Sigmoid colon (tissue), 4 donors: Measurements from ENCODE around the genes TSPAN14 and OPN4.

DNA sequence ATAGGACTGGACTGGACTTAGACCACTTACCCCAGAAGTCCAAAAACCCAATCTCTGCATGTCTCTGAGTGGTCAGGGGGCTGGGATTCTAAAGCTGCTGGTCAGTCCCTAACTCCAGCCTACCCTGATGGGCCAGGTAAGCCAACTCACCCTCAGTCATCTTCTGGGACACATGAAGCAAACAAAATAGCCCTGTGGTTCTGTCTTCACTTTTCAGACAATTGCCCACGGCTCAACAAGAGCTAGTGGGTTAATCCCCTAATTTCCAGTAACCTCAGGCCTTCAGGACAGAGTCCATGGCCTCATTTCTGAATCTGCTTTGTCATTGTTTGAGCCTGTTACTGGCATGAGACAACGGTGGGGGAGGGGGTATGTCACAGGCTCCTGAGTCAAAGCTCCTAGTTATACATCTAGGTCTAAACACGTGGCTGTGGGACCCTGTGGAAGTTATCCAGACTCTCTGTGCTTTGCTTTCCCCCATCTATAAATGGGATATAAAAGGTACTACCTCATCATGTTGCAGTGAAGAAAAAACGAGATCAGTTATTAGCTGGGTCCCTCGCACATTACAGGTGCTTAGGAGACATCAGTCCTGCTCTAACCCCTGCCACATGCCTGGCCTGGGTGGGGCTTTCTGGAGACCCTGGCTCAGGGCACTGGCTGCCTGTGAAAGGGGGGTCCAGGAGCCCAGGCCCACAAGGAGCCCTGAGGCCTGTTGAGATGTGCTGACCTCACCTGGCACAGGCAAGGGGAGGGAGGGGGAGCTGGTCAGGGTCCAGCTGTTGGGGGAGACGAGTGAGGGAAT, 16.6 kb downstream of the MAT1A start:
- PRO-cap, result no peak
- RAMPAGE, long total RNA, 4 experiments, result no peak in any of the 4 experiments

GRCh38 chr10:80283198-80283982, 6.1 kb downstream of the MAT1A start:
- PRO-cap, result no peak
- RAMPAGE, long total RNA, 4 experiments, result no peak in any of the 4 experiments

- PRO-cap, result no peak
- RAMPAGE, long total RNA, 4 experiments, result no peak in any of the 4 experiments
These were observed 2.6 kb downstream of the MAT1A start for GRCh38 chr10:80286768-80287335.

DNA sequence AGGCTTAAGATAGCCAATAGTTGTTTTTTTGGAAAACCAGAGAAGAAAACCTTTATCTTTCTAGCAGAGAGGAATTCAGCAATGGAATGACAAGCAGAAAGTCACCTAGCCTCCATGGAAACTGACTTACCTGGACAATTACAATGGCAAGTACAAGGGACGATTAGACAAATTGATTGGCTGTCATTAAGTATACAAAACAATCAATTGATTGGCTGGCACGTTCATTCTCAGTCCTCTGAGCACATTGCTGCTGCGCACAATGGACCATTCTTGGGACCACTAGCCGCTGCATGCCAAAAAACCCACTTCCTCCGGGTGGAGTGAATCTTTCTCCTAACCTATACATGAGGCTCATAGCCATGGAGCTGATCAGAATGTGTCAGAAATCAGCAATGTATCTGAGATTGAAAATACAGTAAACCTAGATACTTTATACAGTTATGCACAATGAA, 2.1 kb downstream of the MAT1A start:
- PRO-cap, result no peak
- RAMPAGE, long total RNA, 4 experiments, result no peak in any of the 4 experiments

DNA sequence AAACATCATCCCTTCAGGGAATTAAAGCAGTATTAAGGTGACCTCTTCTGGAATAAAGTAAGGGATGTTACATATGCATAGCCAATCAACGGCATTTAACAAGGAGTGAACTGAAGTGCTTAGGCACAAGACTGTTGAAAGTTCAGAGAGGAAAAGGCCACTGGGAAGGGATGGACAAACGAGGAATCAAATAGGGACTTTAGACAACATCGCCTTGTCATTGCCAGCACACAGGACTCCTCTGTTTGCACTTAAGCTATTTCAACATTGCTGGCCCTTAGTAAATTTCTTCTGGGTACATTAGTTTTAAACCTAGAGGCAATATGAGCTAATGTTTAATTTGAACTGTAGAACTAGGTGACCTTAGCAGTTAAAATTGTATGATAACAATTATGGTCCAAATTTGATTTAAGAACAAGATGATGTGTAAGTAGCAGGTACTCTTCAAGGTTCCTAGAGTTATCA, 1.4 kb upstream of the MAT1A start:
- PRO-cap, result no peak
- RAMPAGE, long total RNA, 4 experiments, result no peak in any of the 4 experiments

DNA sequence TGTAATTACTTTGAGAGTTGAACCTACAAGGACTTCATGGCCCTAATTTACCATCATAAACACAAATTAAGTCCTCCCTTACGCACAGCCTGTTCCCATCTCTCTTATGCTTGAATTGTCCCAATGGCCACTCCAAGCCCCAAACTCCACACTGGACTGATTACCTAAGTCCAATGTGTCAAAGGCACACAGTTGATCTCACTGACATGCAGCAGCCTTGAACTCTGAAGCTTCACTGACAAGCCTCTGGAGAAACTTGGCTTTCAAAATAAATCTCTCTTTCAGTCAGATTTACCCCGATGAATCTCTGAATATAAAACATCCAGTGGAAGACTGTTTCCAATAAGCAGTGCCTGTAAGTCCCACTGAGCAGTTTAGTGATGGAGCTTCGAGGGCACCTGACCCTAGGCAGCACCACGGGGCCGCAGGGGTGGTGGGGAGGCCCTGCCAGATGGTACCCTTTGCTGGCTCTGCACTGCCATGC, 3.2 kb upstream of the MAT1A start:
- PRO-cap, result no peak
- RAMPAGE, long total RNA, 4 experiments, result no peak in any of the 4 experiments

DNA sequence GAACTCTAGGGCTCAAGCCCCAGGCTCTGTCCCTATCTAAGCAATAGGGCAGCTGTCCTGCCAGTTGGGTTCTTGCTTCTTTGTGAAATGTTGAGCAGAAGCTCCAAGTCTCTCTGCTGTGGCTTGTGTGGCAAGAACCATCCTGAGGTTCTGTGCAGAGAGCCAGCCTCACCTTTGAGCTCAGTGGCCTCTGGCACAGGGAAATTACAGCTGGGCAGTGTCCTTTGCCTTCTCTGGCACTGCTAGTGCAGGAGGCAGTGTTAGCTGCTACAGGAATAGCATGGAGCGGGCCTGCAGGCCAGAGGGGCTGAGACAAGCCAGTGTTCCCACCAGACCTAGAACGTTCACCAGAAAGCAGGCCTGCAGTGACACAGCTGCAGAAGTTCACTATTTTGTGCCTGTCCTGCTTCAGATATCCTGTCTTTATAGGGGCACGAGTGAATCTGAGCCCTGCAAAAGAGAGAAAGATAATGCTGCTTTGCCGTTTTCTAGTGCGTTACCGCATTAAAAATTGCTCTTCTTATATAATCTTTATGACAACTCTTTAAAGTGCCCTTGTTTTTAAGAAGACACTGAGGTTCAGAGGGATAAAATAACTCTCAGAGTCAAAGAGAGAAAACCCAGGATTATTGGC, 1.9 kb downstream of the PRXL2A start:
- PRO-cap, result no peak
- RAMPAGE, long total RNA, 4 experiments, result no peak in any of the 4 experiments

- PRO-cap, result no peak
- RAMPAGE, long total RNA, 4 experiments, result no peak in any of the 4 experiments
These were observed 12.5 kb upstream of the TSPAN14 start for GRCh38 chr10:80441623-80442061.

GRCh38 chr10:80453667-80454737, at the start of gene TSPAN14:
TSPAN14 (plus strand) TSS chr10:80454310.
- PRO-cap, result bidirectional peak, plus-strand start at chr10:80454170, minus-strand start at chr10:80453941; unidirectional peak, plus-strand start at chr10:80454321
- RAMPAGE, long total RNA, 4 experiments, result start-site peak on the plus strand in 2 of 4 experiments, at chr10:80454282-80454349 at its widest, 11 to 21 reads per replicate

DNA sequence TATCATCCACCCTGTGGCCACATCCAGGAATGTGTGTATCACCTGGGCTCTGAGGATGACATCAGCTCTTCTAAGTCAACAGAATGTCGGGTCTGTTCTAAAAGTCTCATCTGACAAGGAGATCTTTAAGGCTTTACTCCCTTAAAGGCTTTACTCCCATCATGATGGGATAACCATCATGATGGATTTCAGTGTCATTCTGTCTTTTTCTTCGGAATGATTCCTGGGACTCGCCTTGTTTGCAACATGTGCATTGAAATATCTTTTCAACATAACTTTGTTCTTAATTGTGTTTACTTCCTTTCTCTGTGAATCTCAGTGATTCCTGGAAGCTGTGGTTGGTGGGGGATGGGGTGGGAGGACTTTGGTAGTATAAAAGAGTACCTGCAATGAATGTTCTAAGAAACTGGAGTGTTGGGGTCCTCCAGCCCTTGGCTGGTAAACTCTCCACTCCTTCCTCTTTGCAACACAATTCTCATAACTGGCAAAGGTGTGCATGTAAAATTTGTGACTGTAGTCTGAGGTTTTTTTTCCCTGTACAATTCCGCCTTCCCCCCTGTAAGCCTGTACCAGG, 11.5 kb upstream of the SH2D4B start:
- PRO-cap, result no peak
- RAMPAGE, long total RNA, 4 experiments, result no peak in any of the 4 experiments

DNA sequence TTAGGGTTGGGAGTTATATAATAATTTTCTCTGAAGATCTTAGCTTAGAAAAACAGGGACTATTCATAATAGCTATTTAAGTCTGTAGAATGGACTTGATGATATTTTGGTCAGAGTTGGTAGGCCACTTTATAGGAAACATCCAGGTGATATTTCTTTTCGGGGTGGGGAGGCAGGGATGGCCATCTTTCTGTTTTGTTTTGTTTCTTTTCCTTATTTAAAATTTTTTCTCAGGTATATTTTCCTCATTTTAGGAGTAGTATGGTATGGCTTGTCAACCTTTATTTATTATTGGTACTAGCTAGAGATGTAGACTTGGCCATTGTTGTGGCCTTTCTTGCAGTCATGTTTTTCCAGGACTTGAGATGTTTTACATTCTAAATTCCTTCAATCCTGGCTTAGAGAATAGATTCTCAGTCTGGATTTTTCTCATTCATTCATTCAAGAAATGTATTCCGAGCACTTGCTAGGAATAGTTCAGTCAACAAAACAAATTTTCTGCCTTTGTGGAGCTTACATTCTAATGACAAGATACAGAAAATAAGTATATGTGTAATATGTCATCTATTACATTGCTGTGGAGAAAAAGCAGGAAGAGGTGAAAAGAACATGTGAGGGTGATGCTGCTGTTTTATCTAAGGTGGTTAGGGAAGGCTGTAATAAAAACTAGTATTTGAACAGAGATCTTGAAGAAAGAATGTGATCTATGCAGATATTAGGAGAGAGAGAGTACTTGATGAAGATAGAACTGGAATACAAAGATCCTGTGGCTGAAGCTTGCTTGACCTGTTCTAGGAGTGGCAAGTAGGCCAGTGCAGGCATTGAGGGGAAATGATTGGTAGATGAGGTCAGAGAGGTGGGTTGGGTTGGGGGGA, 7.7 kb downstream of the CCSER2 start:
- PRO-cap, result no peak
- RAMPAGE, long total RNA, 4 experiments, result no peak in any of the 4 experiments

- PRO-cap, result no peak
- RAMPAGE, long total RNA, 4 experiments, result no peak in any of the 4 experiments
These were observed 286.3 kb downstream of the CCSER2 start for GRCh38 chr10:84614813-84615012.

DNA sequence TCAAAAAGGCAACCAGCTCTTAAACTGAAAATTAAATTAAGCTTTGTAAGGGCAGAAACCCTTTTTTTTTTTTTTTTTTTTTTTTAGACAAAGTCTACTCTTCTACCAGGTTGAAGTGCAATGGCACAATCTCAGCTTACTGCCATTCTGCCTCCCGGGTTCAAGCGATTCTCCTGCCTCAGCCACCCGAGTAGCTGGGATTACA, 653.6 kb downstream of the CCSER2 start:
- PRO-cap, result no peak
- RAMPAGE, long total RNA, 4 experiments, result no peak in any of the 4 experiments

- PRO-cap, result no peak
- RAMPAGE, long total RNA, 4 experiments, result no peak in any of the 4 experiments
These were observed 203.2 kb downstream of the GRID1 start for GRCh38 chr10:86163306-86163892.

DNA sequence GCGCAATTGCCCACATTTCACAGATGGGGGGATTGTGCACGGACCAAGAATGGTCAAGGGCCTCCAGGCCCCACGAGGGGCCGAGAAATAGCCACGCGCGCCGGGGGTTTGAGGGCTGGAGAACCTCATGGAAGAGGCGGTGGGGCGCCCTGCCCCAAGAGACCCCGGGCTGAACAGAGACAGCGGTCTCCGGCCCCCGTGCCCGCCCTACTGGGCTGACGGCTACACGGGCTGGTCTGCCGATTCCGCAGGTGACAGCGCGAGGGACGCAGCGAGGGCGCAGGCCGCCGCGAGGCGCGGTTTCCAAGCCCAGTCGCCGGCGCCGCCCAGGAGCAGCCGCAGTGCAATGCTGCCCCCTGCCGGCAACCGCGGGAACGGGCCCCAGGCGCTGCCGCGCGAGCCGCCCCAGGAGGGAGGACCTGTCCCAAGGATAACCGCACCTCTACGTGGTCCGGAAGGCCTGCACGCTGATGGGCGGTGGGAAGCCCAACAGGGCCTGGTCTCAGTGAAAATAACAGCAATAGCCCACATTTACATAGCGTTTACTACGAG, 10.5 kb upstream of the GRID1 start:
- PRO-cap, result no peak
- RAMPAGE, long total RNA, 4 experiments, result no peak in any of the 4 experiments

GRCh38 chr10:86402993-86403463, 36.4 kb upstream of the GRID1 start:
- PRO-cap, result no peak
- RAMPAGE, long total RNA, 4 experiments, result no peak in any of the 4 experiments

GRCh38 chr10:86654393-86654866, at the start of gene OPN4:
OPN4 (plus strand) TSS chr10:86654547.
- PRO-cap, result no peak
- RAMPAGE, long total RNA, 4 experiments, result no peak in any of the 4 experiments

GRCh38 chr10:86686112-86686632, 17.9 kb downstream of the LDB3 start:
- PRO-cap, result no peak
- RAMPAGE, long total RNA, 4 experiments, result no peak in any of the 4 experiments

- PRO-cap, result unidirectional peak, plus-strand start at chr10:86711264; unidirectional peak, plus-strand start at chr10:86711341; unidirectional peak, plus-strand start at chr10:86711423
- RAMPAGE, long total RNA, 4 experiments, result no peak in any of the 4 experiments
These were observed 42.9 kb downstream of the LDB3 start for GRCh38 chr10:86710911-86711954.

- PRO-cap, result no peak
- RAMPAGE, long total RNA, 4 experiments, result no peak in any of the 4 experiments
These were observed 20.9 kb upstream of the BMPR1A start for GRCh38 chr10:86735251-86736102.